Vein endothelial cell (primary cell): ENCODE measurements around a stretch of chr1.

- CAGE, long polyA plus RNA = no peak
Measured at GRCh38 chr1:199568-200369, 134.6 kb downstream of the OR4F5 start.

DNA sequence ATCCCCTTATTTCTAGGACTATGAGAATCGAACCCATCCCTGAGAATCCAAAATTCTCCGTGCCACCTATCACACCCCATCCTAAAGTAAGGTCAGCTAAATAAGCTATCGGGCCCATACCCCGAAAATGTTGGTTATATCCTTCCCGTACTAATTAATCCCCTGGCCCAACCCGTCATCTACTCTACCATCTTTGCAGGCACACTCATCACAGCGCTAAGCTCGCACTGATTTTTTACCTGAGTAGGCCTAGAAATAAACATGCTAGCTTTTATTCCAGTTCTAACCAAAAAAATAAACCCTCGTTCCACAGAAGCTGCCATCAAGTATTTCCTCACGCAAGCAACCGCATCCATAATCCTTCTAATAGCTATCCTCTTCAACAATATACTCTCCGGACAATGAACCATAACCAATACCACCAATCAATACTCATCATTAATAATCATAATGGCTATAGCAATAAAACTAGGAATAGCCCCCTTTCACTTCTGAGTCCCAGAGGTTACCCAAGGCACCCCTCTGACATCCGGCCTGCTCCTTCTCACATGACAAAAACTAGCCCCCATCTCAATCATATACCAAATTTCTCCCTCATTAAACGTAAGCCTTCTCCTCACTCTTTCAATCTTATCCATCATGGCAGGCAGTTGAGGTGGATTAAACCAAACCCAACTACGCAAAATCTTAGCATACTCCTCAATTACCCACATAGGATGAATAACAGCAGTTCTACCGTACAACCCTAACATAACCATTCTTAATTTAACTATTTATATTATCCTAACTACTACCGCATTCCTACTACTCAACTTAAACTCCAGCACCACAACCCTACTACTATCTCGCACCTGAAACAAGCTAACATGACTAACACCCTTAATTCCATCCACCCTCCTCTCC lies 56.7 kb downstream of the OR4F16 start:
- CAGE, long polyA plus RNA = no peak

DNA sequence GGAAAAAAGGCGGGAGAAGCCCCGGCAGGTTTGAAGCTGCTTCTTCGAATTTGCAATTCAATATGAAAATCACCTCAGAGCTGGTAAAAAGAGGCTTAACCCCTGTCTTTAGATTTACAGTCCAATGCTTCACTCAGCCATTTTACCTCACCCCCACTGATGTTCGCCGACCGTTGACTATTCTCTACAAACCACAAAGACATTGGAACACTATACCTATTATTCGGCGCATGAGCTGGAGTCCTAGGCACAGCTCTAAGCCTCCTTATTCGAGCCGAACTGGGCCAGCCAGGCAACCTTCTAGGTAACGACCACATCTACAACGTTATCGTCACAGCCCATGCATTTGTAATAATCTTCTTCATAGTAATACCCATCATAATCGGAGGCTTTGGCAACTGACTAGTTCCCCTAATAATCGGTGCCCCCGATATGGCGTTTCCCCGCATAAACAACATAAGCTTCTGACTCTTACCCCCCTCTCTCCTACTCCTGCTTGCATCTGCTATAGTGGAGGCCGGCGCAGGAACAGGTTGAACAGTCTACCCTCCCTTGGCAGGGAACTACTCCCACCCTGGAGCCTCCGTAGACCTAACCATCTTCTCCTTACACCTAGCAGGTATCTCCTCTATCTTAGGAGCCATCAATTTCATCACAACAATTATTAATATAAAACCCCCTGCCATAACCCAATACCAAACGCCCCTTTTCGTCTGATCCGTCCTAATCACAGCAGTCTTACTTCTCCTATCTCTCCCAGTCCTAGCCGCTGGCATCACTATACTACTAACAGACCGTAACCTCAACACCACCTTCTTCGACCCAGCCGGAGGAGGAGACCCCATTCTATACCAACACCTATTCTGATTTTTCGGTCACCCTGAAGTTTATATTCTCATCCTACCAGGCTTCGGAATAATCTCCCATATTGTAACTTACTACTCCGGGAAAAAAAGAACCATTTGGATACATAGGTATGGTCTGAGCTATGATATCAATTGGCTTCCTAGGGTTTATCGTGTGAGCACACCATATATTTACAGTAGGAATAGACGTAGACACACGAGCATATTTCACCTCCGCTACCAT lies 55.2 kb downstream of the OR4F16 start:
- CAGE, long polyA plus RNA = no peak

- CAGE, long polyA plus RNA = no peak
Measured at GRCh38 chr1:826771-826870, 97.1 kb upstream of the SAMD11 start.

GRCh38 chr1:831107-831773 lies 92.5 kb upstream of the SAMD11 start:
- CAGE, long polyA plus RNA = no peak

- CAGE, long polyA plus RNA = no peak
Measured at GRCh38 chr1:845640-846141, 78.0 kb upstream of the SAMD11 start.

DNA sequence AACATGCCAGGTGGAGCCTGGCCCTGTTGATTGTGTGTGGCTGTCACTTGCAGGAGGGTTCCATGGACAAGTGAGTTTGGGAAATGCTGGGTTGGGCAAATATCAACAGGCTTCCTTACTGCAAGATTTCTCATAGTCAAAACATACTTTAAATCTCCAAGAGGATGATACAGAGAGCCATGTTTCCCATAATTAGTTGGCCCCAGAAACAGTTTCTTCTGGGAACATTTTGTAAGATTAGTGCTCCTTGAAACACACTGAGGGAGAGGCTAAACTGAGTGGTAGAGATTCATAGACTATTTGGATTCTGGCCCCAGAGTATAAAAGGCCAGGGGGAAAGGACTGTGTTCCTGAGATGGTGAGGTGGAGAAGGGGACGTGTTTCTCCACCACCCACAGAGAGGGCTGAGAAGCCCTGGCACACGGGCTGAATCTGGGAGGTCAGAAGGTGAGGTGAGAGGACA lies 76.8 kb upstream of the SAMD11 start:
- CAGE, long polyA plus RNA = no peak

GRCh38 chr1:876162-876582 lies 47.6 kb upstream of the SAMD11 start:
- CAGE, long polyA plus RNA = no peak

GRCh38 chr1:910901-911677 lies 12.6 kb upstream of the SAMD11 start:
- CAGE, long polyA plus RNA = no peak

GRCh38 chr1:942783-943756 lies 16.0 kb downstream of the NOC2L start:
- CAGE, long polyA plus RNA = no peak

- CAGE, long polyA plus RNA = no peak
Measured at GRCh38 chr1:944665-944935, 14.5 kb downstream of the NOC2L start.

DNA sequence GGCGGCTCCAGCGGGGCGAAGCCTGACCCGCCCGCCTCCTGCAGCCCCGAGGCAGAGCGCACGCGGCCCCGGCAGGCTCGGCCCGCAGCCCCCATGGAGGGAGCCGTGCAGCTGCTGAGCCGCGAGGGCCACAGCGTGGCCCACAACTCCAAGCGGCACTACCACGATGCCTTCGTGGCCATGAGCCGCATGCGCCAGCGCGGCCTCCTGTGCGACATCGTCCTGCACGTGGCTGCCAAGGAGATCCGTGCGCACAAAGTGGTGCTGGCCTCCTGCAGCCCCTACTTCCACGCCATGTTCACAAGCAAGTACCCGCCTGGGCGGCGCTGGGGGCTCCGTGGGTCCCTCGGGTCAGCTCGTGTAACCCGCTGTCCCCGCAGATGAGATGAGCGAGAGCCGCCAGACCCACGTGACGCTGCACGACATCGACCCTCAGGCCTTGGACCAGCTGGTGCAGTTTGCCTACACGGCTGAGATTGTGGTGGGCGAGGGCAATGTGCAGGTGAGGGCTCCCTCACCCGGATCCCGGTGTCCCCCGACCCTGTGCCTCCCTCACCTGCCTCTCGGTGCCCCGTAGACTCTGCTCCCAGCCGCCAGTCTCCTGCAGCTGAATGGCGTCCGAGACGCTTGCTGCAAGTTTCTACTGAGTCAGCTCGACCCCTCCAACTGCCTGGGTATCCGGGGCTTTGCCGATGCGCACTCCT lies 1.0 kb downstream of the KLHL17 start:
- CAGE, long polyA plus RNA = no peak

GRCh38 chr1:980522-981175 lies 1.2 kb downstream of the PERM1 start:
- CAGE, long polyA plus RNA = no peak

- CAGE, long polyA plus RNA = no peak
Measured at GRCh38 chr1:1000432-1001453, 846 bp upstream of the HES4 start.

GRCh38 chr1:1040610-1041506 lies 20.9 kb downstream of the AGRN start:
- CAGE, long polyA plus RNA = no peak

DNA sequence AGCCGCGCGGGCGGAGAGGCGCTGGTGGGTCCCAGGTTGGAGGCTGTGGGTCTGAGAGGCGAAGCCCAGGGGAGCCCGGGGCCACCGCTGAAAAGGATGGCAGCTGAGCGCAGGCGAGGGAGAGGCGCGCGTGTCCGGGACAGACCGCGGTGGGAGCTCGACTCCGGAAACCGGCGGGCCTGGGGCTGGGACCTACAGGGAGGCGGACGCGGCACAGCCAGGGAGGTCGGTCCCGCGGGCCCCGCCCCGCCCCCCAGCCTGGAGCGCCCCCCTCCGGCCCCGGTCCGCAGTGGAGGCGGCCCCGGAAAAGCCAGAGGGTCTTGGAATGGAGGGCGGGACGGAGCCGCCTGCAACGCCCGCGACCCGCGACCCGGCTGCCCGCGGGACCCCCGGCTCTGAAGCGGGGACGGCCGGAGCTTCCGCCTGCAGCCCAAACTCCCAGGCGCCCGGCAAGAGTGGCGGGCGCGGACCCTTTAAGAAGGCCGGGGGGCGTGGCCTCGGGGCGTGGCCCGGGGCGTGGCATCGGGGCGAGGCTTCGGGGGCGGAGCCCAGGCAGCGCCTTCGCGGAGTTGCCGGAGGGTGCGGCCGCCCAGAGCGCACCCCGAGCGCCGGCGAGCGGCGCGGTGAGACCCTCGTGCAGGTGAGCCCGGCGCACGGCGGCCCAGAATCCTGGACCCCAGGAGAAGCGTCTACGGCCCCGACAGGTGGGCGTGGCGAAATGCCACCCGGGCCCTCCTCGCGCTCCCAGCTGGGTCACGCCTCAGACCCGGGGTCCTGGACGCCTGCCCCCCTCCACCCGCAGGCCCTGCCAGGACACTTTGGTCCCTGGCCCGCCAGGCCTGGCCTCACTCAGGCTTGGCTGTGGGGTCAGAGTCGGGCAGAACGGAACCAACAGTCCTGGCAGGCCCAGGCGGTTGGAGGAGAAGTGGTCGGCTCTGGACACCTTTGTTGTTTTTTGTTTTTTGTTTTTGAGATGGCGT lies 14.7 kb downstream of the RNF223 start:
- CAGE, long polyA plus RNA = no peak

DNA sequence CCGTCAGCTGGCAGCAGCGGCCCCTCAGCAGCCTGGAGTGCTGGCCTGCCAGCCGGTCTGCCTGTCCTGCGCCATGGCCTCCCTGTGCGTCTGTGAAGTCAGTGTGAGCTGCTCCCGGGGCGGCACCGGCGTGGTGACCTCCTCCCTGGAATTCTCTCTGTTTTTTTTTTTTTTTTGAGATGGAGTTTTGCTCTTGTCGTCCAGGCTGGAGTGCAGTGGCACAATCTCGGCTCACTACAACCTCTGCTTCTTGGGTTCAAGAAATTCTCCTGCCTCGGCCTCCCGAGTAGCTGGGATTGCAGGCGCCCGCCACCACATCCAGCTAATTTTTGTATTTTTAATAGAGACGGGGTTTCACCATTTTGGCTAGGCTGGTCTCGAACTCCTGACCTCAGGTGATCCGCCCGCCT lies 10.3 kb upstream of the C1orf159 start:
- CAGE, long polyA plus RNA = no peak

DNA sequence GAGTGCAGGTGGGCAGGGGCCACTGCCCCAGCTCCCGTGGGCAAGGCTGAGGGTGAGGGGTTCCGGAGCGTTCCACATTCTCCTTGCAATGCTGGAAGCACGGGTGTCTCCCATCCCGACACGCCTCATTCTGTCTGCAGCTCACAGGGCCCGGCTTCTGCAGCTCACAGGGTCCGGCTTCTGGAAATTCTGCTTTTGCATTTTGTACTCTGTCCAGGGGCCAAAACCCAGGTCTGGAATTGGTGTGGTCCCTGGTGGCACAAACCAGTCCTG lies 20.0 kb upstream of the C1orf159 start:
- CAGE, long polyA plus RNA = no peak

DNA sequence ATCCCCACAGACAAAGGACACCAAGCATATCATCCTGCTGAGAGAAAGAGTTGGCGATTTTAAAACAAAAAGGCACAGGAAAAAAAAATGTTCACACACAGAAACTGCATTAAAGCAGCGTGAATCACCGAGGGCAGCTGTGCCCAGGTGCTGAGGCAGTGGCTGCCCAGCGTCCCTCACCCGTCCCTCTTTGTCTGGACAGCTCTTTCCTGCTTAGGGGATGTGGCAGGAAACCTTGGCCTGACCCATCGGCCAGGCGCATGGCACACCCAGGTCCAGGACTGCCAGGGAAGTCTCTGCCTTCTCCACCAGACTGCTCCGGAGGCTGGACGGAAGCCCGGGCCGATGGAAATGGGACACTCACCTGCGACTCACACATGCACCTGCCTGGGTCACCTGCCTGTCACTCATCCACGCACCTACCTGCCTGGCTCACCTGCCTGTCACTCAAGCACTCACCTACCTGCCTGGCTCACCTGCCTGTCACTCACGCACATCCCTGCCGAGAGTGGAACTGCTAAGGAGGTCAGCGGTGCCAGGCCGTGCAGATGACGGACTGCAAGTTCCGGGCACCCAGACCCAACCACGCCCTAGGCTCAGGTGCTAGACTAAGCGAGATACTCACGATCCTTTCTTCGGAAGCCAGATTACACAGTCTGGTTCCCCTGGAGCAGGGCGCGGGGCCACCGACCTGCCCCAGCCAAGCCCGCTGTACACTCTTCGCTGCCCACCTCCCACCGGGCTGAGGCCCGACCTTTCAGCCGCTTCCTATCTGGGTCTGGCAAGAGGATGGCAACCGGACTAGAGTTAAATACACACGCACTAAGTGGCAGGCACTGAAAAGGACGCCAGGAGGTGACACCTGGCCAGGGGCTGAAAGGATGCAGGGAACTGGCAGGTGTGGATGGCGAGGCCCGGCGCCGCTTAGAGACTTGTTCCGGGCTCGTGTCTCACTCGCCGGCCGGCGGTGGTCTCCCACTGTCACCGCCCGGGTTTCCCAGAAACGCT lies 1.1 kb downstream of the UBE2J2 start:
- CAGE, long polyA plus RNA = no peak

DNA sequence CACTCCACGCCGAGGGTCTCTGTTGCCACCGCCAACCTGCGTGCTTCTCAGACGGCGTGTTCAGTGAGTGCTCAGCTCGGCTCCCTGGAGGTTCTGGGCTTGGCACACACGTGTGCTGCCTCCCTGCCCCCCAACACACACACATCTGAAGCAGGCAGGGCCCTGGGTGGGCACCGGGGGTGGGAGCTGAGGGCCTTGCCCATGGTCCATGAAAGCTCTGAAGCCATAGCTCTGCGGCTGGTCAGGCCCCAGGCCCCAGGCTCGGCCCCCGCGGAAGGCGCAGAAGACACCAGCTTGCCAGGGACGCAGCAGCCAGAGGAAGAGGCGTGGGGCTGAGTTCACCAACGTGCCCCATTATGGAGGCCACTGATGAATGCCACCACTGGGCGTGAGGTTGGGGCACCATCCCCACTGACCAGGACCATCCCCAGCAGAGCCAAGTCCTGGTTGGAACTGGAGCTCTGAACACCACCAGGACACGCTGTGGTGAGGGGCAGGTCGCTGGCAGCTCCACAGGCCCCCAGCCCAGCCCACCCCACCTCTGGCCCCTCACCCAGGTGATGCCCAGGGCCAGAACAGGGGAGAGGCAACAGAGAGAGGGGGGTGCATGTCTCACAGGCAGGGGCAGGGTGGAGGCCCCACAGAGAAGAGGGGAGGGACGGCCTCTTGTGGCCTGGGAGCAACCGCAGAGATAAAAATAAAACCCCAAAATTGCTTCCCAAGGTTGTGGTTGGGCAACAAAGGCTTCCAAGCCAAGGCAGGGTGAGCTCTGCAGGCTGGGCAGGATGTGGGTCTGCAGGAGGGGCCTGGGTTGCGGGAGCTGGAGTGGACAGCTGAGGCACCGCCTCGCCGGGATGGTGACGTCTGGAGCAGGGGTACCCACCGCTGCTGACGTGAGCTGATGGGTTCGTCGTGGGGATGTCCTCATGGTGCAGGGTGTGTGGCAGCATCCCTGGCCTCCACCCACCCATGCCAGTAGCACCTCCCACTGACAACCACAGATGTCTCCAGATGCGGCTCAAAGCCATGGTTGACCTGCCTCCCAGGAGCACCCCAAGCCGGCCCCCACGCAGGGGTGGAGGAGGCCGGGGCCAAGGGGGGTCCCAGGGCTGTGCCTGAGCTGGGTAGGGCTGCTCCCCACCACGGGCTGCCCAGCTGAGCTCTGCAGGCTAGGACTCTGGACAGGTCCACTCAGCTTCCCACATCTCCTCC lies 3.9 kb downstream of the AURKAIP1 start:
- CAGE, long polyA plus RNA = no peak